Metastatic Liver Carcinoma in the Adrenal Gland (tissue), 2 donors: ENCODE results near the gene SIX2.

GRCh38 chr2:44169341-44169977, 784 bp downstream of the PPM1B start:
- PRO-cap, 2 experiments, result no peak in any of the 2 experiments

- PRO-cap, 2 experiments, result no peak in any of the 2 experiments
Observed at GRCh38 chr2:44361070-44361323, 297 bp downstream of the PREPL start.

DNA sequence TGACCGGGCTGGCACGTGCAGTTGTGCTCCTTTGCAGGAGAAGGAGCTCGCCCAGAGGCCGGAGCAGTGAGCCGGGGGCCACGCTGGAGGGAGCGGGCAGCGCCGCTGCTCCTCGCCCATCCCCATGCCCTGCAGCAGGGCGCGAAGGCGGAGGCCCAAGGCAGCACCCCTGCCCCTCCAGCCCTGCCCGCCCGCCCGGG, 173.1 kb upstream of the SIX3 start:
- PRO-cap, 2 experiments, result no peak in any of the 2 experiments

DNA sequence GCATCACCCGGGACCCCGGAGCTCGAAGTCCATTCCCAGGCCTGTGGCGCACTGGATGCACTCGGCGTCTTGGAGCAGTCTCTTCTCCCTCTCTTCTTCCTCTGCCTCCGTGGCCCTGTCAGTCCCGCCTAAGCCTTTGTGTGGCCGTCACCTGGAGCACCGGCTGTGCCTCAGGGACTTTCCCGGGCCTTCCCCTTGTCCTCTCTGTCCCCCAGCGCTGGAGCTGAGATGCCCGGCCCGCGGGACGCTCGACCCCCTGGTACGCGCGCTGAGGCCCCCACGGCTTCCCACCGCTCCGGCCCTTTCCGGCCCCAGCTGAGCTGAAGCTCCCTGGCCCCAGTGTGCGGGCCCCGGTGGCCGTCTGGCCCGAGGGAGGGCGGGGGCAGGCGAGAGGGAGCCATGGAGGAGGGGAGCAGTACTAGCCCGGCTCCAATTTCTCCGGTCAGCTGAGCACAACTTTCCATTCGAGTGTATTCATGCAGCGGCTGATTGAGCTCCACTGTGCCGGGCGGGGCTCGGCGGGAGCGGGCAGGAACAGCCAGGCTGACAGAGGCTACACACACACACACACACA, 8.2 kb downstream of the SIX3 start:
- PRO-cap, 2 experiments, result no peak in any of the 2 experiments

DNA sequence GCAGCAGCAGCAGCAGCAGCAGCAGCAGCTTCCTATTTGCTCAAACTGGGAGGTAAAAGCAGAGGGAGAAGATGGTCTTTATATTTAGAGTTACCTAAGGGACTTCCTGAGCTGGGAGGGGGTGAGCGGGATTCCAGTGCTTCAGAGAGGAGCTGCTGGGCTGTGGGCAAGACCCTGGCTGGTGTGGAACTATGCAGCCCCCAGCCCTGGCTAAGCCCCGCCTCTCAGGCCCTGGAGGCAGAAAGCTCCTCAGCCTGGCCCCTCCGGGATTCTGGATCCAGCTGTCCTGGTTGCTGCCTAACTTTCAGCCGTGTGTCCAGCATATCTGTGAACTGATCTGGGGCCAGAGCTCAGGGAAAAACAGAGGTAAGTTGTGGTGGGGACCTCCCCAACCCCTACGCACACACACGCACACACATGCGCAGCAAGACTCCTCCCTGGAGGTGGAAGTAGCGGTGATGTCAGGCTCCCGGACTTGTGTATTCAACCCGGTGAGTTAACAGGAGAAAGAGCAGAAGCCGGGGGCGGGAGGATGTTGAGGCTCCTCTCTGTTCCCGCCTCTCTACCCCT, 33.7 kb downstream of the SIX2 start:
- PRO-cap, 2 experiments, result no peak in any of the 2 experiments

DNA sequence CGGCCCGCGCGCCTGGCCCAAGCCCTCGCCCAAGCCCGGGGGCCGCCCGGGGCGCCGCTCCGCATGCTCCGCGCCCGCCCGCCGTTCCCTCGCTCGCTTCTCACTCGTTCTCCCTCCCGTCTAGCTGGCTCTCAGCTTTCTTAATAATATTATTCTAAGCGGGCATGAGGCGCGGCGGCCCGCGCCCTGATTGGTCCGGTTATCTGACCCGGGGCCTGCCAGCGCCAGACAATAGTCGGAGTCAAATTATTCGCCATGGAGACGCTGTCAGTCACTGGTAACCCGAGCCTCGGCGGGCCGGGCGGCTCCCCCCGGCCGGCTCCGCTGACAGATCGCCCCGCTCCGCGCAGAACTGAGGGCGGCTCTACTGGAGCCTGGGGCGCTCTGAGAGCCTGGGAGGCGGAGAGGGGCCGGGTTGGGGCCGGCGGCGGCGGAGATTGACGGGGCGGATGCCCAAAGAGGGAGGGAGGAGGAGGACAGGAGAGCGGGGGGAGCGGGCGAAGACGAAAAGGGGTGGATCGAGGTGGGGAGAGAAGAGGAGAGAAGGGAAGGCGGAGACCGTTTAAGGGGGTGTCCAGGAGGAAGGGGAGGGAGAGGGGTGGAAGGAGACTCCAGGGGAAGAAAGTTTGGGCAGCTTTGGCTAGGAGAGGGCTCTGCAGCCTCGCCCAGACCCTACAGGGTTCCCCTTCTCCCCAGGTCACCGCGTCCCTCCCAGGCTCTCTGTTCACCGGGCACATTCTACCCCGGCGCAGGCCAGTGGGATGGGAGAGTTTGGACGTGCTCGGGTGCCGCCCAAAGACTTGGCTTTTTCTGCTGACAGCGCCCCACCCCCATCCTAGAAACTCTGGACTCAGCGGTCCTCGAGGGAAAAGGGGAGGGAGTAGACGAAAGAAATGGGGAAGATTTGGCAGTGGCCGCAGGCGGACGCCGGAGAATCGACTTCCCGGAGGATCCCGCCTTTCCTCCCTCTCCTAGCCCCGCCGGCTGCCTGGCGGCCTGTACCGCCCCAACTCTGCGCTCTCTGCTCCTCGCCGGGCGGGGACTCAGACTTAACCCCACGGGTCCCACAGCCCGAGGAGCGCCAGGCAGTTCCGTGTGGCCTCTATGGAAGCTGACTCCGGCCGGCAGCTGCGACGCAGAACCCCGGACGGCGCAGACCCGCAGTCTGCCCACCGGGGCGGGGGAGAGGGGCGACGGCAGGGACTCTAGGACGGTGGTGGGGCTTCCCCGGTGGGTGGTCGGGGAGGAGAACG, at the start of gene SIX2:
SIX2 (minus strand) TSS at position 142 of the 1,253 bp plus-strand sequence.
- PRO-cap, 2 experiments, result peak in 2 of 2 experiments; most common minus-strand start position 122 of the sequence (in 2)

DNA sequence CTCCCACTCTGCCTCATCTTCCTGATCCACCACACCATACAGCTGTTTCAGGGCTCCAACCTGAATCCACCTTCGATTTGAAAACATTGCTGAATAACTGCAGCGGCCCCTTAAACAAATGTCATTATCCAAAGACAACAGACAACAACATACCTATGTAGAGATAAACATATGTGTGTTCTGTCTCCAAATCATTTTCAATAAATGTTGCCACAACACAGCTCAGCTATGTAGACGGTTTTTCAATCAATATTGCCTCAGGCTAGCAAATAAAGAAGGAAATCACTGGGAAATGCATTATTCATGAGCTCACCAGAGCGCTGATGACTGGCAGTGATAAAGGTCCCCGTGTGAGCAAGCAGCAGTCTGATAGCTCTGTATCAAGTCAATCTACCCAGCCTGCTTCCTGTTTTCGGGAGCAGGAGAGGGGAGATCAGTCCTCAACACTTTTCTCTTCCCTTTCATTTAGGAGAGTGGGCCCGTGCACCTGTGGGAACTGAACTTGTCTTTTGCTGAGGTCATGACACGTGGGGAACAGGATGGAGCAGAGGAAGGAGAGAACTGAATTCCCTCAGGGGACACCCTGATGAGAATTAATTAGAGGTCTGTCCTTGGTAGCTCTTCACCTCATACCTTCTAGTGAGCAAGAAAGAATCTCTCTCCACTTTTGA, 253.8 kb upstream of the SIX2 start:
- PRO-cap, 2 experiments, result no peak in any of the 2 experiments

- PRO-cap, 2 experiments, result no peak in any of the 2 experiments
Observed at GRCh38 chr2:45639463-45639879, 12.0 kb upstream of the PRKCE start.

- PRO-cap, 2 experiments, result no peak in any of the 2 experiments
Observed at GRCh38 chr2:45928879-45929555, 277.5 kb downstream of the PRKCE start.

- PRO-cap, 2 experiments, result peak in 1 of 2 experiments; most common minus-strand start chr2:45938689 (in 1)
Observed at GRCh38 chr2:45938275-45938774, 286.9 kb downstream of the PRKCE start.

DNA sequence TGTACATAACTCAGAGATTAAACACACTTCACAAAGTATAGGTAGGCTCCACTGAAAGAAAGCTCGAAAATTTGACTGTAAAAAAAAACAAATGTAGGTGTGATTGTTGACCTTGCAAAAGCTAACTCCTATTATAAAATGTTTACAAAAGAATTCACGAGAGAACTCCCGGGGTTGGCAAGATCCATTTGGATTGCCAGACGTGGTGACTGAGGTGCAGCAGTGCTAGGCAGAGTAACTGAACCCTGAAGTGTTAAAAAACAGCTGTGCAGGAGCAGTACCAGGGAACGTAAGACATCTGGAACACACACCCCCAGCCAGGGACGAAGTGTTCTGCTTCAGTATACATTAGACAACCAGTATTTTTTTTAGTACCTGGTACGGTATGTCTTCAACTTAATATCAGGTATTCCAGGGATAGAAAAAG, 272.2 kb upstream of the EPAS1 start:
- PRO-cap, 2 experiments, result no peak in any of the 2 experiments

- PRO-cap, 2 experiments, result no peak in any of the 2 experiments
Observed at GRCh38 chr2:46096148-46096793, 200.9 kb upstream of the EPAS1 start.

GRCh38 chr2:46164017-46164699, 133.0 kb upstream of the EPAS1 start:
- PRO-cap, 2 experiments, result no peak in any of the 2 experiments

DNA sequence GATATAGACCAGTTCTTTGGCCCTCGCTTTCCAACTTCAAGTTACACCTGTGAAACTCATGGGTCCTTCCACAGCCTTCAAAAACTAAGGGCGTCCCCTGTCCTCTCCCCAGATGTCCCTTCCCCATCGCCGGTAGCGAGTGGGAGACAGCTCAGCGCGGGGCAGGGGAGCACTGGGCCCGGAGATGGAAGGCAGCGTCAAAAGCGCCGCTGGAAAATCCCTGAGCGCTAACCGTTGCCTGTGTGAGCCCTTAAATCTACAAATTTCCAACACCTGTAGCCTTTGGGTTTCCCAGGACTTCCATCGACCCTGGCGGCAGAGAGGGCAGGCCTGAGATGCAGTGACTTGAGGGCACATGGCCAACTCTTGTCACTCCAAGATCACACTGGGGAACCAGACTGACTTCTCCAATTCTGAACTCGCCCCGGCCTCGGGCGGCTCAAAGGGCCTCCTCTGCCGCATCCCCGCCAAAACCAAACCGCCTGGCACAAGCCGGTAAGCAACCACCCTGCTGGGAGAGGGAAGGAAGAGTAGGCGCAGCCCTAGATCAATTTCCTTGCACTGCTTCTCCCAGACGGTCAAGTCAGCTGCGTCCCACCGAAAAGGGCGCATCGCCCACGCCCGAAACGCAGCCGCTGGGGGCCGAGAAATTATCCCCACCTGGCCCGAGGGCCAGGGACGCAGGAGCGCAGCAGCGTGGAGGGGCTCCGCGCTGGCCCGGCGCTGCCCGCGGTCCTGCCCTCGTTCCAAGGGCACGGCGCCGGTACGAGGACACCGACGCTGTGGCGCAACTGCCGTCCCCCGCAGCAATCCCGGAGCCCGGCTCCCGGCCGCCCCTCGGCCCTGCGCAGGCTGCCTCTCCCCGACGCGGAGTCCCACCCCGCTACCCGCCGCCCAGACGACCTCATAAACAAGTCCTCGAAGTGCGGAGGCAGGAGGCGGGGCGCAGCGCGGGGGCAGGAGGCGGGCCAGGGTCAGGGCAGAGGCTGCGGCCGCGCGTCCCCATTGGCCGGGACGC, 667 bp upstream of the EPAS1 start:
- PRO-cap, 2 experiments, result peak in 2 of 2 experiments; most common minus-strand start position 885 of the sequence (in 1)

DNA sequence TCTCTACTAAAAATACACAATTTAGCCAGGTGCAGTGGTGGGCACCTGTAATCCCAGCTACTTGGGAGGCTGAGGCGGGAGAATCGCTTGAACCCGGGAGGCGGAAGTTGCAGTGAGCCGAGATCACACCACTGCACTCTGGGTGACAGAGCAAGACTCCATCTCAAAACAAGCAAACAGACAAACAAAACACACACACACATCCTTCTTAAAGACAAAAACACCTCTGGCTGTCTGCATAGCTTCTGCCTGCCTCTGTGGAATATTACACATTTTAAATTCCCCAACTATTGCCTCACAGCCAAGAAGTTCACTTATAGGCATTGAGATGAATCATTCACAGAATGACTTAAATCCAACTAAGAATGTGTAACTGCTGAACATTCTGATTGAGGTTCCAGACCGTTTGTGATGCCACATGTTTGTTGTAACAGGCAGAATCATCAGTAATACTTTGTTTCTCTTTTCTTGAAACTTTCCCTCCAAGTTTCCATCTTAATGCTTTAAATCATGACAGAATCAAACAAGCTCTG, 32.5 kb downstream of the EPAS1 start:
- PRO-cap, 2 experiments, result no peak in any of the 2 experiments

GRCh38 chr2:46388755-46389661, 91.8 kb downstream of the EPAS1 start:
- PRO-cap, 2 experiments, result no peak in any of the 2 experiments

DNA sequence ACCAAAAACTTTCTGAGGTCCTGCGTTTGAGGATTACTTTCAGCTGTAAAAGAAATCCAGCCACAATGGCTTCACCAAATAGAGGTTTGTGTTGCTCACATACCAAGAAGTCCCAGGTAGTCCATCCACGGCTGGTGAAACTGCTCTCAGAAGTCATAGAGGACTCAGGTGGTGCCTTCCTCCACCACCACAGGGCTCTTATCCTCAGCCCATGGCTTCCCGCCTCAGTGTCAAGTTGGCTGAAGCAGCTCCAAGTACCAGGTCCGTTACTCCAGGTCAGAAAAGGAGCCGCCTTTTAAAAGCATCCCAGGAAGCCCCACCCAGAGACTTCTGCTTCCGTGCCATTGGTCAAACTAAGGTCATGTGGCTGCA, 54.8 kb upstream of the RHOQ start:
- PRO-cap, 2 experiments, result no peak in any of the 2 experiments

- PRO-cap, 2 experiments, result no peak in any of the 2 experiments
Observed at GRCh38 chr2:46519780-46520345, 22.4 kb upstream of the RHOQ start.

DNA sequence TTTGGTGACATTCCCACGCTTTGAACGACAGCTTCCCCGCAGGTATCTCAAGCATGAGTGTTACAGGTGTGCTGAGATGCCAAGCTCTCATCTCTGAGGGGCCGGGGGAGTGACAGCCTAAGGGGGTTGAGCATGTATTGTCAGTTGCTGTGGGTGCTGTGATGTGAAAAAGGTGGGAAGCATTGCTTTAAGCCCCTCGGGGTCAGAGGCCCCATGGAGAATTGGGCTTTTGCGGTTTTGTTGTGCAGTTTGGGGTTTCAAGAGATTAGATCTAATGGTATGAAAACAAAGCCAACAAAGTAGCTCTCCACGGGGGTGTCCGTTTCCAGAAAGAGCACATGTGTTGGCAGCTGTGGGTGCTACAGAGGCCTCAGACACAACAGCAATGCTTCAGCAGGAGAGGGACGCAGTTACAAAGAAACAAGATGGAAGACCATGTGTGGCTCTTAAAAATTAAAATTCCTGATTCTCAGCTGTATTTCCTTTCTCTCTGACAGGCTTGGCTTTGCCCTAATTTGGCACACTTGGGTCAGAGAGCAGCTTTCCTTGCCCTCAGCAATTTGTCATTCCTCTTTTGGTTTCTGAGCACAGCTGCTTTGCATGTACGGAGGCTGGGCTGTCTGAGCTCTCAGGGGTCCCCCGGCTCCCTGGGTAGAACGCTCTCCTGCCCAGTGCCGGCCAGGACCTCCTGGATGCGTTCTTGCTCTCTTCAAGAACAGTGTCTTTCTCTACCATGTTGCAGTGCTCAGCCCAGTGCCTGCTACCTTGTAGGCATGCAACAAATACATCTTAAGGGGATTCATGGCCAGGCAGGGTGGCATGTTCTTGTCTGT, 7.0 kb upstream of the ATP6V1E2 start:
- PRO-cap, 2 experiments, result no peak in any of the 2 experiments

DNA sequence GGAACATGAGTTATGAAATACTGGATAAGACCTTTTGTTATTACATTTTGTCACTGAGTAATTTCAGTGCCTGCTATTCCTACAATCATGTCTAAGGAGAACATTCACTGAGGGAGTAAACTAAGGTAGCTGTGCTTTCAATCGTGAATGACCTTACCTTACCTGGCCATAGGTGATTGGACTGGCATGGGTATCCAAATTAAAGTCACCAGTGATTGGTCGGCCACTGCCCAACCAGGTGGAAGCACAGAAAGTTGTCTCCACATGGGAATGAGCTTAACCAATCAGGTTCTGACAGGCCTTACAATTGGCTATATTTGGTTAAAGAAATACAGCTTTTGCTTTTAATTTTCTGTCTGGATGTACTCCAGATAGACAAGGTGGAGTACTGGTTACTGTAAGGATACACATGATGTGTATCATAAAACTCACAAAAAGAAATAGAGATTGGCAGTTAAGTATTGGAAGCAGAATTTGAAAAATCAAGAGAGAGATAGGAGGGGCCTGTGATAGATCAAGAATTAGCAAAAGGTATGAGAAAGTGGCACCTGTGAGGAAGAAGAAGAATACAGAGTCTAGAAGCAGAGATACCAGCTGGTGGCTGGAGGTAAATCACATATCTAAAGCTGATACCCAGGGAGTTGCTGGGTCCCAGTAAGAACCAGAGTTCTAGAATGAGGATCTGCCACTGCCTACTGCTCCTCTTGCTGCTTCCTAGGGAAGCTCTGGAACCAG, 41.1 kb downstream of the SOCS5 start:
- PRO-cap, 2 experiments, result no peak in any of the 2 experiments